Mesangial cell (primary cell): ENCODE measurements around the genes SIDT2 and SCN4B.

GRCh38 chr11:116924728-116925597, 87.5 kb upstream of the APOA1 start:
- RAMPAGE, long total RNA, result no peak

- RAMPAGE, long total RNA, result no peak
Observed at GRCh38 chr11:116930041-116930709, 92.8 kb upstream of the APOA1 start.

DNA sequence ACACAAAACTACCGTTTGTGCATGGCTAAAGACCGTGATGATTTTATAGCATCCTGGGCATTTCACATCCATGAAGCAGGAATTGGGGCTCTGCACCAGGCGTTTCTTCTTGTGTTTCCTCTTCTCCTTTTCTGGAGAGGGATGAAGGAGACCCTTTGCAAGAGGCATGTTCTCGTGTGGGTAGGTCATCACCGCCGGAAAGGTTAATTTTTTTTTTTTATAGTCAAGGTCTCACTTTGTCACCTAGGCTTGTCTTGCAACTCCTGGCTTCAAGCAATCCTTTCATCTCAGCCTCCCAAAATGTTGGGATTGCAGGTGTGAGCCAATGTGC, 62.4 kb downstream of the SIK3 start:
- RAMPAGE, long total RNA, result no peak

DNA sequence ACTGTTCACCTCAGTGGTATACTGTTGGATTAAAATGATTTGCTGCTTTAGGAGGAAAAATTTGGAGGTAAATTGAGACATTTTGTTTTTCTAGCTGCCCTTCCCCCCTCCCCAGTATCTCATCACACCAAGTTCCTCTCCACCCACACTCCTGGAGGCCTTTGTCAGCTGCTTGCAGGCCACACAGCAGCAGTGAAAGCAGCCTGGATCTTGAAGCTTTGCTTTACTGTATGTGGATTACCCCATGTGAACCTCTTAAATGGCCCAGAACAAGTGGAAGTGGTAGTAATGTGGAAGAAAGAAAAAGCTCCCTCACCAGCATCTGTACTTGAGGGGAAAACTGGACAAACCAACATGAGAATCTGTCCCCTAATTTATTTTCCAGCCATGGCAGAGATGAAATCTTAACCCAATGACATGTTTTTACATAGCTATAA, 6.7 kb upstream of the SIDT2 start:
- RAMPAGE, long total RNA, result no peak

- RAMPAGE, long total RNA, result no peak
Observed at GRCh38 chr11:117173235-117173575, 5.3 kb upstream of the SIDT2 start.

- RAMPAGE, long total RNA, result no peak
Observed at GRCh38 chr11:117178137-117179056, at the start of gene SIDT2. TSS of gene SIDT2 (plus strand) at chr11:117178743.

DNA sequence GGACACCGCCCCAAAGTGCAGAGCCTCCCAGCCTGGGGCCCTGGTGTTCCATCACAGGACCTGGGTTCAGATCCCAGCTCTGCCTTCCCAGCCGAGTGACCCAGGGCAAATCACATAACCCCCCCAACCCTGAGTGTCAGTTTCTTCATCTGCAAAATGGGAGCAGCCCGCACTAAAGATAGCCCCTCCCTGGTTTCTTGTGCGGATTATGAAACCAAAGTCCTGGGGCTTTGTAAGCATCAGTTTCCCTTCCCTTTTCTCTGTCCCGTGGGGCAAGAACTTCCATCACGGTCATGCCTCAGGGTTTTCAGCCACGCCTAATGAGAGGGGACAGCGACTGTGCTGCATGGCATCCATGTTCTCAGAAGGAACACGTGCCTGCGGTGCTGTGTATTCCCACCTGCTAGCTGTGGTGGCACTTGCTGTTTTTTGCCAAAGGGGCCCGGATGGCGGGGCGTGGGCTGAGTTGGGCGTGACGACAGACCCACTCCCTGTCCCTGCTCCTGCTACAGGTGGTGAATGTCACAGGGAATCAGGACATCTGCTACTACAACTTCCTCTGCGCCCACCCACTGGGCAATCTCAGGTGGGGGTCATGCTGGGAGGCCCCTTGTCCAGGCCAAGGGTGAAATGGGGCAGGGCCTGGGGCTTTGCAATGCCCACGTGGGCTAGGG, 9.6 kb upstream of the TAGLN start:
- RAMPAGE, long total RNA, result no peak

GRCh38 chr11:117193698-117194176, 5.4 kb upstream of the TAGLN start:
- RAMPAGE, long total RNA, result no peak

DNA sequence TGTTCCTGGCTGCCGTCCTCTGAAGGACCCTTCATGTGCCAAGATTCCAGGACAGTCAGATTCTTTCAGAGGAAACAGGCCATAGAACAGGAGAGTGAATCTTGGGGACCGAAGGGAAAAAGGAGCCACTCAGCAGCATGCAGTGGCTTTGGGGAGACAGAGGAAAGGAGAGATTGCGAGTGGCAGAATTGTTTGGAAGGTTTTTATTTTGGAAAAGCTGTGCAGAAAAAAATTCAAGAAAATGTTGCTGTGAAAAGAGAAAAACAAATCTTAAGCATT, 5.7 kb downstream of the TAGLN start:
- RAMPAGE, long total RNA, result no peak

DNA sequence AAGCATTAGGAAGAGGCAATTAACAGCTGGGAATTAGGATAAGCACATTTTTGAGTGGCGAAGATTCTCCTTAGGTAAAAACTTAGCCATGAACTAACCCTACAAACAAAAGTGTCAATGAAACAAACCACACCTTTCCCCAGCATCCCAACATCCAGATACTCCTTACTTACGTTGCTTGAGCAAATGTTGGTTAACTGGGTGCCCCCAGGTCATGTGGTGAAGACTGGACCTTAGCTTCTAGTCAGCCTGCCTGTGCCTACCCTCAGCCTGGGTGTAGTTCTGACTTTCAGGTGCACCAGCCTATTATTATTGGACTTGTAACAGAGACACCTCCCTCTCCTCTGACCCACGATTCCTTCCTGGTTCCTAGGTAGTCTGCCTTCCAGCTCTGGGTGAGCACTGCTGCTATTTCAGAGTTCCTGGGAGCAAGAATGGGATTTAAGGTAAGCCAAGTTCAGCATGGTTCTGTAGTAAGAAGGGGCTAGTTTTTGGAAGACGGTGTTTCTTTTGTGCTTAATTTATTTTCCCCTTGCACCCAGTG, 138.3 kb downstream of the DSCAML1 start:
- RAMPAGE, long total RNA, result no peak

GRCh38 chr11:117717629-117718543, 79.1 kb downstream of the DSCAML1 start:
- RAMPAGE, long total RNA, result no peak

GRCh38 chr11:117778973-117779269, 18.1 kb downstream of the DSCAML1 start:
- RAMPAGE, long total RNA, result no peak

DNA sequence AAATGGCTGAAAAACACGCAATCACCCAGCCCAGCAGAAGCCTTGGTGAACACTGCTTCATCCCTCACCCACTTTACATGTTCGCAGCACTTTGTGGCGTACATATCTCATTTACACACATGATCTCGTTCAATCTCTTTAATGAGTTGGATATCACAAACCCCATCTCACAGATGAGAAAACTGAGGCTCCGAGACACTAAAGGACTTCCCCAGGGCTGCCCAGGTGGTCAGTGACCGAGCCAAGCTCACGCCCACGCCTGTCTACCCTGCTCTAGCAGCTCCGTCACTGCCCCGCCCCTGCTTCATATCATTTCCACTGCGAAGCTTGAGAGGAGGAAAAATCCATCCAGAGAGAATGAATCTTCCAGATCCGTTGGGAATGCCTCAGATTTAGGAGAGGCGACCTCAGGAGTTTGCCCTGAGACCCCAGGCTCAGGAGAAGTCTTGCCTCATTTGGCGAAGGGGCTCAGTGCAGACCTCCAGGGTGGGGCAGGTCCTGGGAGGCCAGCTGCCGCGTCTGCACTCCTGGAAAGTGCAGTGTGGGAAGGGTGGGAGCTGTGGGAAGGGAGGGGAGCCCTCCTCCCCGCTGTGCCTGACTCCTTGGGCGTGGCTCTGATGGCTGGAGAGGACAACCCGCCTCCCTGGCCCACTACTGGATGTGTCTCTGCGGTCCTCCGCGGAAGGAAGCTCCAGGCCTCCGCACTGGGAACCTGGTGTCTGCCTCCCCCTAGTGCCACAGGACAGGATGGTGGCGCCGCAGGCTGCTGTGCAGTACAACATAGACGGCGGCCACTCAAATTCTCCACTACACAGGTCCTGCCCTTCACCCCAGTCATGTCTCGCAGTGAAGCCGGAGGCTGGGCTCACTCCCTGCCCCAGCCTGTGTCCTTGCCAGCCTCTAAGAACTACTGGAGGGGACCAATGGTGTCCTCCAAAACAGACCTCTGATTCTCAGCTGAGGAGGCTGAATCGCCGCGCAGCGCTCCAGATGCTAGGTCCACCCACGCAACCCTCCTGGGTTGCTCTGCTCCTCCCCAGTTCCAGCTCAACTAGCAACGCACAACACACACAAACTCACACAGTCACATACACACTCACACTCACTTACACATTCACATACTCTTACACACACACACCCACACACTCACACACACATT, 12.1 kb upstream of the DSCAML1 start:
- RAMPAGE, long total RNA, result no peak

DNA sequence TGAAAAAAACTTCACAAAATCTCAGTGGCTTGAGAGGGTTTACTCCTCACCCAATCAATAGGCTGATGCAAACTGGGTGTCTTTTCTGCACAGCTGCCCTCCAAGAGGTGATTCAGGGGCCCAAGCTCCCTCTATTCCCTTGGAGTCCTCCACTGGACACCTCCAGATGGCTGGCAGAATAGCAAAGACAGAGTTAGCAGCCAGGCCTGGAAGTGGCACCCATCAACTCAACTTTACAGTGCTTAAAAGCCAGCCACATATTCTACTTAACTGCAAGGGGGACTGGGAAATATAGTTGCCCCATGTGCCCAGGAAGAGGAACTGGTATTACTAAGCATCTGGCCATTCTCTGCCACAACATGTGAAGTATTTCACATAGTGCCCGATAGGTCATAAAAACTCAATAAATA, 5.6 kb upstream of the IL10RA start:
- RAMPAGE, long total RNA, result no peak

- RAMPAGE, long total RNA, result no peak
Observed at GRCh38 chr11:118011784-118012828, 25.9 kb downstream of the IL10RA start.

- RAMPAGE, long total RNA, result no peak
Observed at GRCh38 chr11:118083112-118083530, 3.6 kb downstream of the SMIM35 start.

GRCh38 chr11:118112880-118113521, 26.2 kb upstream of the SMIM35 start:
- RAMPAGE, long total RNA, result no peak

- RAMPAGE, long total RNA, result no peak
Observed at GRCh38 chr11:118152604-118153114, at the start of gene SCN4B. TSS of gene SCN4B (minus strand) at chr11:118152823.

DNA sequence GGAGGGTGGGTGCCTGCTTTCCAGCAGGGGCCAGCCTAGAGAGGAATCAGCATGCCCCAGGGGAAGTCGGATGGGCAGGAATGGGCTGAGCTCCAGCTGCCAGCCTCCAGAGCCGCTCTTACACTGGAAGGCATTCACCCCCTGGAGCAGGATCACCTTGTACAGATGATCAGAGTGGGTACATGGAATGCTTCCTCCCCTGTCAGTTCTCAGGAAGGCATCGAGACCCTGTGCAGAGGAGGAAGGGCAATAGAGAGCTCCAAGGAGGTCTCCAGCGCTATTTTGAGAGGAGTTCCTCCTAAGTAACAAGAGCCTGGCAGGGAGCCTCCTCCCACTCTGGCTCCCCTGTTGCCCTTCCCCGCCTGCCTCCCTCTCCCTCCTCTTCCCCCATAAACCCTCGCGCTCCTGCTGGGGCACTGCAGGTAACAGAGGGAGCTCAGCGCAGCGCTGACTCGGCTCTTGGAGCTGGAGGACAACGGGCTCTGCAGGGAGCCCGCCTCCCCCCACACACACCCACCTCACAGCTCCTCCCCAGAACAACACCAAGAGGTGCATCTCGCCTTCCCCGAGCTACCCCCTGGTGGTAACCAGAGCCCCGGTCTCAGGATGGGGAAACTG, 3.7 kb upstream of the SCN4B start:
- RAMPAGE, long total RNA, result no peak

- RAMPAGE, long total RNA, result no peak
Observed at GRCh38 chr11:118194911-118195687, 18.7 kb upstream of the SCN2B start.